Measurements from ENCODE around the genes ERBB2 and GSDMA.

DNA sequence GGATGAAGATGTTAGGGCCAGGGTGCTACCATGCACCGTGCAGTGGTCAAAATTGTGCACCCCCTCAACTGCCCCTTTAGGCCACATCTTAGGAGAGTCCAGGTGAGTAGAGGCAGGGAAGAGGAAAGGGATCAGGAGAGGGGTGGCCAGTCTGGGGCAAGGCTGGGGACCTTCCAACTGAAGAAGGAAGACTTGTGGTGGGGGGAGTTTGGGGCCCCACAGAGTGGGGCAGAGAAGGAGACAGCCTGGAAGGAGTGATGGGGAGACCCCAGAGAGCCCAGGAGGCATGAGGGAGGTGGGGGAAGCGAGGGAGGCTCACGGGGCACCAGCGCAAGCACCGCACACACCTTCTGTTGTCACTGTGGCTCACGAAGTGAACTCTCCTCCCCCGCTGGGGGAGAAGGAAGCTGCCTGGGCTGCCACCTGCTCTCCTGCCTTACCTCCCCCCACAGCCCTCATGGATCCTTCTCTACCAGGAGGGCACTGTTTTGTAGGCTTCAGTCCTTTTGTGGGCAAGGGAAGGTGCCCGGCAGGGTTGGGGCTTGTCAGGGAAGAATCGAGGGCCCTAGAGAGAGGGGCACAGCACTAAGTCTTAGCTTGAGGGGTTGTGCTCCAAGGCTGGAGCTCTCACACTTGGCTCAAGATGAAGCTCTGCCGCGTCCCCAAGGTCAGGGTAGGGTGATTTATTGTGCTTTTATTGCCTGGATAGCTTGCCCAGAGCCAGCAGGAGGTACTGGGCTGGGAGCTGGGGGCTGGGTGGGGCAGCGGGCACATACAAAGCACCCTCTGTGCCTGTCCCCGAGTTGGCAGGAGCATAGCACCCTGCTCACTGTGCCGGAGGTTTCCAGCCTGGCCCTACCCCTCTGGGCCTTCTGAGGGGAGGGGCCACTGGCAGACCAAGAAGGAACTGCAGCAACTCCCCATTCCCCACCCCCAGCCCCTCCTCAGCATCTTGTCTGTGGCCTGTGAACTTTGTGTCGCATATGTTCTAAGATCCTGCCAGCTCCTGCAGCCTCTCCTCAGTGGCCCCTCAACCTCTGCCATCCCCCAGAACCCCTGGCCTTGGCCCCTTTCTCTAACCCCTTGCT, 4.6 kb upstream of the STARD3 start:
- RRBS: no CpG with 5 or more reads among the region's 15 CpGs

GRCh38 chr17:39660113-39660646, 5.0 kb upstream of the TCAP start:
- RRBS: no CpG with 5 or more reads among the region's 12 CpGs

DNA sequence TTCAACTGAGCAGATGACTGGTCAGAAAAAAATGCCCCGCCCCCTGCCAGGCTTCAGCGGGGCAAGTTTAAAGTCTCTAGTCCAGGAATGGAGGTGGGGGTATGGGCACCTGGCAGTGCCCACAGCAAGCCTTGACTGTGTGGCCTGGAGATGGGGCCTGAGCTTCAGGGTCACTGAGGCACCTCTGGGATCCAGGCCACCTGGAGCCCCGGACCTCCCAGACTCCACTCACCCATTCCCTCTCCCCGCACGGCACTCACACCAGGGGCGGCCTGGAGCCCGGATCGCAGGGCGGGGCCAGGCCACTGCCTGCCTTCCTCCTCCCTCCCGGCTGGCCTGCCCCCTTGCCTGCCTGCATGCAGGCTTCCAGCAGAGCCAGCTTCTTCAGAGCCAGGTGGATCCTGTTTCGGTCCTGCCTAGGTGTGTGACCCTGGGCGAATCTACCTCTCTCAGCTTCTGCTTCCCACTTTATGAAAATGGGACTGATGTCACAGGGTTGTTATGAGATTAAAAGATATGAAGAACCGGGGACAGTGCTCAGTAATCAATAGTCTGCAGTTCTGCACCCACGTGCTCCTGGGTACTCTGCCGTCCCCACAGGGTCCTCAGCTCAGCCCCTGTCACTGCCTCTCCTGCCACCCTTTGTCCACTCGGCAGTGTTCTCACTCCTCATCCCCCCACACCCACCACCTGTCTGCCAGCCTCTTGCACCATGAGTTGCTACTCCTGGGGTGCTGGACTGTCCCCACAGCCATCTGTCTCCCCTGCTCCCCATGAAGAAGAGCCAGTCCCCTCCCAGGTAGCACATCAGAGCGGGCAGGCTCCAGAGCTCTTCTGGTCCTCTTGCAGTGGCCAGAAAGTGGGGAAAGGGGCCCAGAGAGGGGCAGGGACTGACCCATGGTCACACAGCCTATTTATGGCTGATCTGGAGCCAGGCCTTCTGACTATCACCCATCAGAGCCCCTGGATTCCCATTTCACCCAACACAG, 1.2 kb upstream of the TCAP start:
- RRBS: 21% methylated on average over 8 of the region's 17 CpGs

- RRBS: 94% methylated on average over 23 of the region's 43 CpGs
Observed at GRCh38 chr17:39699521-39700351, at the start of gene ERBB2. TSS of gene ERBB2 (plus strand) at chr17:39700064.

DNA sequence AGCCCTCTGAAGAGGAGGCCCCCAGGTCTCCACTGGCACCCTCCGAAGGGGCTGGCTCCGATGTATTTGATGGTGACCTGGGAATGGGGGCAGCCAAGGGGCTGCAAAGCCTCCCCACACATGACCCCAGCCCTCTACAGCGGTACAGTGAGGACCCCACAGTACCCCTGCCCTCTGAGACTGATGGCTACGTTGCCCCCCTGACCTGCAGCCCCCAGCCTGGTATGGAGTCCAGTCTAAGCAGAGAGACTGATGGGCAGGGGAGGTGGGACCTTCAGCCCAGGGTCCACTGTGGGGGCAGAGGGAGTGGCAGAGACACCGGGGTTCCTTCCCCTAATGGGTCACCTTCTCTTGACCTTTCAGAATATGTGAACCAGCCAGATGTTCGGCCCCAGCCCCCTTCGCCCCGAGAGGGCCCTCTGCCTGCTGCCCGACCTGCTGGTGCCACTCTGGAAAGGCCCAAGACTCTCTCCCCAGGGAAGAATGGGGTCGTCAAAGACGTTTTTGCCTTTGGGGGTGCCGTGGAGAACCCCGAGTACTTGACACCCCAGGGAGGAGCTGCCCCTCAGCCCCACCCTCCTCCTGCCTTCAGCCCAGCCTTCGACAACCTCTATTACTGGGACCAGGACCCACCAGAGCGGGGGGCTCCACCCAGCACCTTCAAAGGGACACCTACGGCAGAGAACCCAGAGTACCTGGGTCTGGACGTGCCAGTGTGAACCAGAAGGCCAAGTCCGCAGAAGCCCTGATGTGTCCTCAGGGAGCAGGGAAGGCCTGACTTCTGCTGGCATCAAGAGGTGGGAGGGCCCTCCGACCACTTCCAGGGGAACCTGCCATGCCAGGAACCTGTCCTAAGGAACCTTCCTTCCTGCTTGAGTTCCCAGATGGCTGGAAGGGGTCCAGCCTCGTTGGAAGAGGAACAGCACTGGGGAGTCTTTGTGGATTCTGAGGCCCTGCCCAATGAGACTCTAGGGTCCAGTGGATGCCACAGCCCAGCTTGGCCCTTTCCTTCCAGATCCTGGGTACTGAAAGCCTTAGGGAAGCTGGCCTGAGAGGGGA, 2.7 kb downstream of the MIEN1 start:
- RRBS: no CpG with 5 or more reads among the region's 20 CpGs

- RRBS: no CpG with 5 or more reads among the region's 15 CpGs
Observed at GRCh38 chr17:39828032-39829045, 35.8 kb downstream of the IKZF3 start.

DNA sequence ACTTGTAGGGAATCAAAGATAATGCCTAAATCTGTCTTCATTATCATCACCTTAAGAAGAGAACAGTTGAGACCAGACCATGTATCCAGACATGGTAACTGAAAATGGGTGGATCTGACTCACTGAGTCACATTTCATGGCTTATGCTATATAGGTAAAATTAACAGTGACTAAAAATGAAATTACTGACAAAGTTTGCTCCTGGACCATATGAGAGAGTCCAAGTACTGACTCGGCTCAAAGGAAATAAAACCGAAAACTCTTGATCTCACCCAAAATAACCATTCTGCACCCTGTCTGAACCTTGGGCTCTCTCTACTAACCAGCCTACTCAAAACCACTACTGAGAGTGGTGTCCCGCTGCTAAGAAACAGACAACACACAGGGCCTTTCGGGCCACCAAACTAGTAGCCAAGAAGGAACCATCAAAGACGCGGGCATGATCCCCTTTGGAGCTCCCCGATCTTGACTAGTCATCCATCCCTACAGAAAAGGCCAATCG, 957 bp upstream of the ZPBP2 start:
- RRBS: no CpG with 5 or more reads among the region's 8 CpGs

- RRBS: no CpG with 5 or more reads among the region's 6 CpGs
Observed at GRCh38 chr17:39962729-39963334, at the start of gene GSDMA. TSS of gene GSDMA (plus strand) at chr17:39963004.

DNA sequence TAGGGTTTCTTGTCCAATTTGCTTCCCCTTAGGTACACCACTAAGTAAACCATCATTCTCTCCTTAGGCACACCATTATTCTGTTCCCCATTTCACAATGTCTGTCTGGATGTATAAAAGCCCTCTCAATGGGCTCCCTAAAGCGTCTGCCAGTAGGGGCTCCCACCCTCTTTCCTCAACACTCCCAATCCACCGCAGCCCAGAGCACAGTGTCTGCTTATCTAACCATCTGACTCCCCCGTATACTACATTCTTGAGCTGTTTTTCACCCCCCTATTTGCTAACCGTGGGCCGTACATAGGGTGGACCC, 789 bp upstream of the PSMD3 start:
- RRBS: no CpG with 5 or more reads among the region's 5 CpGs

DNA sequence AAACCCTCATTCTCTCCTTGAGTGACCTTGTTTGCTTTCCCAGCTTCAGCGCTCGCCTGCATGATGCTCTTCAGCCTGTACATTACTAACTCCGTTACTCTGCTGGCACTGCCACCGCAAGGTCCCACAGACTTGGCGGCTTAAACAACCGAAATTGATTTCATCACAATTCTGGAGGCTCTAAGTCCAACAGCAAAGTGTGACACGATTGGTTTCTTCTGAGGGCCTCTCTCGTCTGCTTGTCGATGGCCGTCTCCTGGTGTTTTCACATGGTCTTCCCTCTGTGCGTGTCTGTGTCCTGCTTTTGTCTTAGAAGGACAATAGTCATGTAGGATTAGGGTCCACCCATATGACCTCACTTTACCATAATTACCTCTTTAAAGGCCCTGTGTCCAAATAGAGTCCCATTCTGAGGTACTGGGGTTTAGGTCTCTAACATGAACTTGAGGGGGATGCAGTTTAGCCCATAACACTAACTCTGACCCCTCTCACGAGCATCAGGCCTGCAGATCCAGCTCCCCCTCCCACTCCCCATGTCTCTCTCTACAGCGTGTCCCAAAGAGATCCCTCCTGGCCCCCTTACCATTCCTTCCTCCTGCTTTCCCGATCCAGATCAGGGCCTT, 12.4 kb downstream of the PSMD3 start:
- RRBS: no CpG with 5 or more reads among the region's 14 CpGs

- RRBS: no CpG with 5 or more reads among the region's 13 CpGs
Observed at GRCh38 chr17:40069778-40070619, 7.2 kb downstream of the THRA start.

DNA sequence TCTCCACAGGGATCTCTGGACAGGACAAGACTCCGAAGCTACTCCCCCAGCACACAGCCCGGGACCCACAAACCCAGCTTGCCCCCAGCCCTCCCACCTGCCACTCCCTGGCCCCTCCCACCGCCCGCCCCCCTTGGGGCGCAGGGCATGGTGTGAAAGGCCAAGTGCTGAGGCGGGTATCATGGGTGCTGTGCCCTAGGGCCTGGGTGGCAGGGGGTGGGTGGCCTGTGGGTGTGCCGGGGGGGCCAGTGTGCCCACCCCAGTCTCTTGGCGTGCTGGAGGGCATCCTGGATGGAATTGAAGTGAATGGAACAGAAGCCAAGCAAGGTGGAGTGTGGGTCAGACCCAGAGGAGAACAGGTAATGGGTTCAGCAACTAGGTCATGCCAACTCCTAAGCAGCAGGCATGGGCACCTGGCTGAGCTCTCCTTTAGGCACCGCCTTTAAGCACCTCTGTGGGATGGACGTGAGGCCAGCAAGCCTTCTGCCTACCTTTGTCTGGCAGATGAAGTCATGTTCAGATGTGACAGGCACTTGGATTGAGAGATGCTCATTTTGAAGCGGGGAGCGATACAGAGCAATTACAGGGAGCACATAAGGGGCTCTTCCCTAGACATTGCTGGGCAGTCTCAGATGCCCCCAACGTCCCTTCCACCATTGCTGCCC, 11.6 kb downstream of the THRA start:
- RRBS: no CpG with 5 or more reads among the region's 13 CpGs

DNA sequence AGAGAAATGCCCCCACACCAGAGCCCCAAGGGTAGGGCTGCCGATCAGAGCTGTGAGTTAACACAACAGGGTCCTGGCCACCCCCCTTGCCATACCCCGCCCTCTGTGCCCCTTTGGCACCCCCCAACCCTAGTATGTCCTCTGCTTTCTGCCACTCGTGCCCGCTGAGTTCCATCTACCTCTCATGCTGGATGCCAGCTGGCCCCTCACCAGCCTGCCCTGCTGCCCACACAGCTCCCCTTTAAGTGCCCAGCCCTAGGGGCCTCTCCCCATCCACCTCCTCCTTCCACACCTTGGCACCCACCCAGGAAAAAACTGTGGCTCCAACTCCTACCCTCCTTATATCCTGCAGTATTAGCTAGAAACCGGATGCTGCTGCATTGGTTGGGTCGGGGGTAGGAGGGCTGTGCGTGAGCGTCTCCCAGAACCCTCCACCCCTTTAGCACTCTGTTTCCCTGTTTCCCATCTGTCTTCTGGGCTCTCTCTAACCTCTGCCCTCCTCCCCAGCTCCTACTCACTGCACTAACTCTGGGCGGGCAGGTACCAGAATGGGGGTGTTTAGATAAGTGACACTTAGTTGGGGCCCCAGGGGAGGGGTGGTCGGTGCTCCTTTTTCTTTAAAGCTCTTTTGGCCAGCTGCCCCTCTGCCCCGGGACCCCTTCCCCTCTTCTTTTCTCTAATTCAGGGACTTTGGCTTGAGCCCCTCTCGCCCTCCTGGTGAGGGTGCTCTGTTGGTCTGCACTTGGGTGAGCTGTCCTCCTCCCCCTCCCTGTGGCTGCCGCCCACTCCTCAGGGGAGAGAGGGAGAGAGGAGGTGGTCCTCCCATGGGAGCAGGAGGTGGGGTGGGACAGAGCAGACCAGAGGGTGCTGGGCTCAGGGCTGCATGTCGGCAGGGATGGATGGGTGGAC, 10.0 kb downstream of the NR1D1 start:
- RRBS: no CpG with 5 or more reads among the region's 14 CpGs

DNA sequence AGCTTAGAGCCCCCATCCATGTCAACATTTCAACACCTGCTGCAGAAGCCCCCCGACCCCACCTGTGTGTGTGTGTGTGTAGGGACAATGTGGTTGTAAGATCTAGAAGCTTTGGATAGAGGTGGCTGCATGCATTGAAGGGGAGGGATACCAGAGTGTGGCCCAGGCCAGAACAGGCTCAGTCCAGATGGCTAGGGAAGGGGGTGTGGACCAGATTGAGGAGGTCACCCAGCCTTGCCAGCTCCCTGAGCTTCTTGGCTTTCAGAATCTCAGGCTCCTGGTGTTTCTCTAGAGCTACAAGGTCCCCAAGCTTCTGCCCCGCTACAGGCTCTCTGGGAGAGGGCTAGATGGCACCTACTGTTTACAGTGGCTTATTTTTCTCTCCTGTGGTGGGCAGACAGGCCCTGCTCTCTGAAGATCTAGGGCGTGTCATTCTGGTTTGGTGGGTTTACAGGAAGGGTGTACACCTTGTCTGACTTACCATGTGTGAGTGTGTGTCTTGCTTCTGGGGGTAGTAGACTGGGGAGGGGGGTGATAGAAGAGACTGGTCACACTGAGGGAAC, 975 bp downstream of the RARA start:
- RRBS: no CpG with 5 or more reads among the region's 3 CpGs

DNA sequence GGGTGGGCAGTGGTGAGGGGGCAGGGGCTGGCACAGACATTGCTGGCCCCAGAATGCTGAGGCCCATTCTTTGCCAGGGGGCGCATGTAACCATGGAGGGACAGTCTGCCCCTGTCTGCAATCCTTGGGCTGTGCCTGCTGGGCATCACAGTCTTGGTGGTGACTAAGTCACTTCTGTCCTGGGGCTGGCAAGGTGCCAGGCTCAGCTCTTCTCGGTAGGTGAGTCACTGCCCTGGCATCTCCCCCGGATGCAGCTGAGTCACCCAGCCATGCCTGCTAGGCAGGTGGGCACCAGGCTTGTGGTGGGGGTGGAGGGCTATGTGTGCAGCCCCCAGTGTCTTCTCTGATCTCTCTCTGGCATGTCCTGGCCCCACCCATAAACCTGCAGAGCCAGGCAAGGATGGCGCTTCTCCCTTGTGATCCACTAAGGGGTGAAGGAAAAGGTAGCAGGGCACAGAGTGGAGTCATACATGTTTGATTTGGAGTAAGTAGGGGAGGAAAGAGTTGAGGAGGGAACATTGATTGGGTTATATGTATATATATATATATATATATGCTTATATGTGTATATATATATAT, 5.7 kb downstream of the RARA start:
- RRBS: no CpG with 5 or more reads among the region's 4 CpGs

GRCh38 chr17:40325186-40326049, 16.4 kb downstream of the RARA start:
- RRBS: no CpG with 5 or more reads among the region's 10 CpGs

DNA sequence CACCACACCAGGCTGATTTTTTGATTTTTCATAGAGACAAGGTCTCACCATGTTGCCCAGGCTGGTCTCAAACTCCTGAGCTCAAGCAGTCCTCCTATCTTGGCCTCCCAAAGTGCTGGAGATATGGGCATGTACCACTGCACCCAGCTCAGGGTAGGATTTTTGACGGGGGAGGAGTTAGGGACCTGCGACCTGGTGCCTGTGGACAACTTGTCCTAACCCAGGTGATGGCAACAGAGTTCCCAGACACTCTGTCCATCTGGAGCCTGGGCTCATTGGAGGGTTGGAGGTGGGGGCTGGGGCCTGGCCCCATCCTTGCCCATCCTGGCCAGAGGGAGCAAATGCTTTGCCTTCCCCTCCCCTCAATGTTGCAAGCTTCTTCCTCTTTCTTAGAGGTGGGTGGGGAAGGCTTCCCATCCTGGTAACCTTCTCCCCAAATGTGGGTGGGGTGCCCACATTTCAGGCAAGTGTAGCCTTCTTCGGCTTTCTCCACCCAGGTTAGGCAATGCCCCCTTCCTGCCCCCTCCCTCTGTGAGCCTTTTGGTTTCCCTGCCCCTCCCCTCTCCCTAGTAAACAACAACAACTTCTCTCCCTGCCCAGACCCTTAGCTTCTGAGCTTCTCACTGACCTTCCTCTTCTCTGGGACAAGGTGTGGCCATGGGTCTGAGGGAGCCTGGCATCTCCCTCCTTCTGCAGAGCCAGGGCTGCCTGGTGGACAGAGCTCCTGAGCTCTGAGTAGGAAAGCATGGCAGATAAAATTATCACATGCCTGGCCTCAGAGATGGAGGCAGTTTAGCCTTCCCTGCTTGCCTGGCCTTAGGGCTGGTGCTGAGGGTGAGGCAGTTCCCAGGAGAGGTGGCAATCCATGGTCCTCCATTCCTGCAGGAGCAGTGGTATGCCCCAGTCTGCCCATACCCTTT, 25.1 kb downstream of the RARA start:
- RRBS: no CpG with 5 or more reads among the region's 3 CpGs

DNA sequence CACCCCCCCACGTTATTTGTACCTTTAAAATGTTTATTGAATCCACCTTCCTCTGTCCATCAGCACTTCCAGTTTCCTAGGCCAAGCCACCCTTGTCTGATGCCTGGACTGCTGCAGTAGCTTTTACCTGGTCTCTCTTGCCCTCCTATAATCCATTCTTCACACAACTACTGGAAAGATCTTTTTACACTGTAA, 24.5 kb downstream of the GJD3 start:
- RRBS: no CpG with 5 or more reads among the region's 1 CpG

- RRBS: no CpG with 5 or more reads among the region's 22 CpGs
Observed at GRCh38 chr17:40453667-40454760, 10.8 kb downstream of the IGFBP4 start.